Thoracic aorta endothelial cell (primary cell): ENCODE measurements around a stretch of chr13.

DNA sequence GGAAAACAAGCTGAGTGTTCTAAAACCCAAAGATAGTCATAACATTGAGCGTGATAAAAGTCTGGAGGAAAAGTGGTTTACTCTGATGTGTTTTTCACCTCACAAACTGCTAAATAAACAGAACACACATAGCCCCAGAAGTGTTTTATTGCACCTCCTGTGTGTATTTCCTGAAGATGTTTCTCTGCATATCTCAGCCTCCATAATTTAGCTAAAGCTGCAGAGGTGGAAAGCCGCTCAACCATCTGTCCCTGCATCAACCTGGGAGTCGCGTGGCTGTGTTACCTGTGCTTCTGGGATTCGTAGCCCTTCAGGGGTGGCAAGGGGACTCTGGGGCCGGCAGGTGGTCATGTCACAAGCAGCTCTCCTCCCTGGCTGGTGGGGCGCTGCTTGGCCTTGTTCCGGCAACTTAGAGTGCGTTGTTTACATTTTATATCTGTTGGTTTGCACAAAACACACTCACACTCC is 191.1 kb downstream of the USP12 start:
- CAGE, long polyA plus RNA = no peak

- CAGE, long polyA plus RNA = no peak
Measured at GRCh38 chr13:27044946-27045603, 126.5 kb downstream of the USP12 start.

DNA sequence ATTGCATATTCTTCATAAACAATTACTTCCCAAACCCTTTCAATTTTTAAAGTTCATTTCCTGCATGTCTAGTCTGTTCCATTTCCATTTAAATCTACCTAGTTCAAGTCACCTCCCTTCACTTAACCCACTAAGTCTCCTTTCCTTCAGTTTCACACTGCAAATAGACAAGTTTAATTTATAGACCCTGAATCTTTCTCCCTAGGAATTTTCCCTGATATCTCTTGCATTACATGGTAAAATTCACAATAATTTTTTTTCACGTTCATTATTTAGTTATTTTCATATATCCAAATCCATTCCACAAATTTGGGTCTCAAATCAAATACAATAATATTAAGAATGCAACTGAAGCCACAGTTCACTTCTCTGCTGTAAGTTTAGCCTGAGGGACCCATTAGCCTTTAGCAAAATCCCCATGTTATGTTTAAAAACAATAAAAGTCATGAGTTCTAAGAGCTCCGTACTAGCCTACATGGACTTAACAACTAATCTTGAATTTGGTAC is 72.1 kb downstream of the USP12 start:
- CAGE, long polyA plus RNA = no peak

DNA sequence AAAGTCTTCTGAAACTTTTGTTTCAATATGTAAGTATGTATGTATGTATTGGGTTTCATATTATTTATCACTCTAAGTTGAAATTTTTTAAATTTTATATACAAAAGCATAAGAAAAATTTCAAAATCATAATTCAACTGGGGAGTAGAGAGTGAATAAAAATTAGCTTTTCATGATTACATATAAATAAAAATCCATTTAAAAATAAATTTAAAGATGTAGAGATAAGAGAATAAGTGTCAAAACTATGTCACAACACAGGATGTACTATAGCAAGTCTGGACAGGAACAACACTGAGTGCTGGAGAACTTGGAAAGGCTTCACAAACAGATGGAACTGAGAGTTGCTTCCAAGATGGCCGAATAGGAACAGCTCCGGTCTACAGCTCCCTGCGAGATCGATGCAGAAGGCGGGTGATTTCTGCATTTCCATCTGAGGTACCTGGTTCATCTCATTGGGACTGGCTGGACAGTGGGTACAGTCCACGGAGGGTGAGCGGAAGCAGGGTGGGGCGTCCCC is 46.4 kb downstream of the USP12 start:
- CAGE, long polyA plus RNA = no peak

DNA sequence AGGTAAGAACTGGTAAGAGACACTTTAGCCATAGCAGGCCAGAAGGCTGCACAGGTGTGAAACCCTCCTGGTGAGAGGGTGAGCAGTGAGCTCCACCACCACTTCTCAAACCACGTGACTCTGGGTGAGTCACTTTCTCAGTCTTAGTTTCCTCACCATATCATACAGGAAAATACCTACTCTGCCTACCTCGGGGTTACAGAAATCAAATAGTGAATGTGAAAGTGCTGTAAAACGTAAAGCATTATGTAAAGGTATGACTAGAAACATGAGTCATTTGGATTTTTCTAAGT is 40.5 kb downstream of the USP12 start:
- CAGE, long polyA plus RNA = no peak

DNA sequence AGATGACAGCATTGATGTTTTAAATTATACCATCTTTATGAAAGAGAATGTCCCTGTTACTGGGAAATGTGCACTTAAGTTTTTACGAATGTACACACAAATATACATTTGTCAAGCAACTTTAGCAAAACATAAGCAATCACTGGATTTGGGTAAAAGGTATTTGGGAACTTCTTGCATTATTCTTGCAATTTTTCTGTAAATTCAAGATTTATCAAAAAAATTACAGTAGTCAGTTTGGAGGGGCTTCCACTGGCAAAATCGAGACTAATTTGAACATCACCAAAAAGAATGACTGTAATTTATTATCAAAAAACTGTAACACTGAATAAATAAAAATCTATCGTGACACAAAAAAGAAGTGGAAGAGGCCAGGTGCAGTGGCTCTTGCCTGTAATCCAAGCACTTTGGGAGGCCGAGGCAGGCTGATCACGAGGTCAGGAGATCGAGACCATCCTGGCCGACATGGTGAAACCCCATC is 29.1 kb downstream of the USP12 start:
- CAGE, long polyA plus RNA = no peak

GRCh38 chr13:27296453-27296892 is 25.8 kb downstream of the RASL11A start:
- CAGE, long polyA plus RNA = no peak

- CAGE, long polyA plus RNA = no peak
Measured at GRCh38 chr13:27396200-27396857, 28.1 kb upstream of the GTF3A start.

DNA sequence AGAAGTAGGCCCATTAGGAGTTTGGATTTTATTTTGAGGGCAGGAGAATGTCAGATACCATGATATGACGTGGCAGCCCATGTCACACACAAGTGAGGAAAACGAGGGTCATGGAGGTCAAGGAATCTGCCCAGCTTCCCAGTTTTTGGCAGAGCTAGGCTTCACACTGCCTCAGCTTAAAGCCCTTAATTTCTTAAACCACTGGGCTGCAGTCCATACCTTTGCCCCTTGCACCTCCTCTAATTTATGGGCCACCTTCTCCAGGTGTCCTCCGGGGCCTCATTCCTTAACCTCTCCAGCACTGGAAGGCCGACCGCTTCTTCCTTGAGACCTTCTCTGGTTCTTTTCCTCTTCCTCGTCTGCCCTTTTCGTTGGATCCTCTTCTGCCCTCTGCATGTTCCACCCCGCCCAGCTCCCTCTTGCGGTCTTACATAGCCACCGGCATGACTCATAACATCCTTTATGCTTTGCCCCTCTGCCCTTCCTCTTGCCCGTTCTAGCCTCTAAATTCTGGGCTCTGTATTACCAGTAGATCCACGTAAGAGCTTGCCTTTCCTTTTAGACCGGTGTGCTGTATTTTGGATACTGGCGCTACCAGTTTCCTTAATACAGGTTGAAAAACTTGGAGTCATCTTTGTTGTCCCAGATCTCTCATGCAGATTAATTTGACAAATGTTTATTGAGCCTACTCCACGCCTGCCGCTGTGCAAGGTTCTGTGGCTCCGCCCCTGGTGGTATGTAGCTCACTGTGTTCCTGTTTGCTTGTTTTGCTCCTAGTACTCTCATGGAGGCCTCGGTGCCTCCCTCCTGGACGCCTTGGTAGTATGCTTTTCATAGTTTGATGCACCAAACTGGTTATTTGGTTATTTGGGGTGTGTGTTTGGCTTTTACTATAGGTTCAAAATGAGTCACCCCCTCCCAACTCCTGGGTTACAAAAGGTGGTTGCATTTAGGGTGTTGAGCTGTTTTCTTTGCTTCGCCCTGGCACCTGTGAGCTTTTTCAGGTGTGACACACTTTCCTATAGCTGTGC is 1.5 kb downstream of the GTF3A start:
- CAGE, long polyA plus RNA = no peak

GRCh38 chr13:27432412-27433107 is 8.1 kb downstream of the GTF3A start:
- CAGE, long polyA plus RNA = no peak

- CAGE, long polyA plus RNA = no peak
Measured at GRCh38 chr13:27450786-27451730, 694 bp upstream of the MTIF3 start.

- CAGE, long polyA plus RNA = no peak
Measured at GRCh38 chr13:27581262-27581978, 38.9 kb downstream of the LNX2 start.

DNA sequence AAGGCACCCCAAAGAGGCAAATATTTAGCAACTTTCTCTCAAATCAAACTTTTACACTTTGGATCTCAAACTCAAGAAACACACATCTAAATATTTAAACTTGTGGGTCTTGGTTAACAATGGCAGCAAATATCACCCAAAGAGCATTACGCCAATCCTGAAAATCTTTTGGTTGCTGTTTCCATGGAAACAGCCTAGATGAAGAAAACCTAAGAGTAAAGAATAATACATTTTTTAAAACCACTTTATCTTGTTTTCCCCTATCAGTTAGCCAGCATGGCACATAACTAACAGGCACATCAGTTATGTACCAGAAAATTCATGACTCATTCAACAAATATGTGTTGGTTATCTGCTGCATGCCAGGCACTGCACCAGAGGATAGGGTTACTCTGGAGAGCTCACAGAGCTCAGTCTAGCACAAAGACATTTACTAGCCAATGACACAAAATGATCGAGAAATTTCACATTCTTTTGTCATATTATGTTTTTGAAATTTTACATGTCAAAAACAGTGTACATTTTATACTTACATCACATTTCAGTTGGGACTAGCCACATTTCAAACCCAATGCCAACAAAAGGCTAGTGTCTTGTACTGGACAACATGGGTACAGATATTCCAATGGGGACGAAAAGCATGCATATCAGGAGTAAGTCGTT is 20.4 kb downstream of the LNX2 start:
- CAGE, long polyA plus RNA = no peak

- CAGE, long polyA plus RNA = no peak
Measured at GRCh38 chr13:27613588-27614091, 6.7 kb downstream of the LNX2 start.

DNA sequence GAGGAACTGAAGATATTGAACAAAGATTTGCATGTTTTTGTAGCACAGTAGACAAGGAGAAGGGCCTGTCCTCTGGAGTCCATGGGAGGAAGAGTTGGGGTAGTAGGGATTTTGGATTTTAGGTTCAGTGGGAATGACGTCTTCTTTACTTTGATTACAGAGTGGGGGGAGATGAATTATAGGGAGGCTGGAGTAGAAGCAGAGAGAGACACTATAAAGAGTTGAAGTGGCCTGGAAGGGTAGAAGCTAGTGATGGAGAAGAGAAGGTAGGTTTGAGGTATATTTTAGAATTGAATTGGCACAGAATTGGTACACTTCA is 3.4 kb downstream of the POLR1D start:
- CAGE, long polyA plus RNA = no peak

GRCh38 chr13:27747527-27747726 is 44.9 kb upstream of the GSX1 start:
- CAGE, long polyA plus RNA = no peak

DNA sequence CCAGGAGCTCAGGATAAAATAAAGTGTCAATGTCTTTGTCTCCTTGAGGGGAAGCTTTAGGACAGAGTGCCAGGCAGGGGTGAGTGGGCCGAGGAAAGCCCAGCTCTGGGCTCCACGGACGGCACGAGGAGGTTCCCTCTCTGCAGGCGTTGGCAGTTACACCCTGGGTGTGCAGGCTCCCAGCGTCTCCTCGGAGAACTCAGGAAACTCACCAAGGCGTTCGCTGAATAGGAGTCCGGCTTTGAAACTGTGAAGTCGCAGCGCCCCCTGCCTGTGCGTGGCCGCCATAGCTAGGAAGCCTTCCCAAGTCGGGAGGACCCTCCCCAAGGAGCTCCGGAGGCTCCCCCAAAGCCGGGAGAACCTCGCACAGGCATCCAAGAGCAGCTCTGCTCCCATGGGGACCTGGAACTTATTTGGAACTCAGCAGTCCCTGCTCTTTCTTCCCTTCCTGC is 34.2 kb downstream of the GSX1 start:
- CAGE, long polyA plus RNA = no peak

GRCh38 chr13:27953836-27954951 is 14.9 kb downstream of the CDX2 start:
- CAGE, long polyA plus RNA = no peak

DNA sequence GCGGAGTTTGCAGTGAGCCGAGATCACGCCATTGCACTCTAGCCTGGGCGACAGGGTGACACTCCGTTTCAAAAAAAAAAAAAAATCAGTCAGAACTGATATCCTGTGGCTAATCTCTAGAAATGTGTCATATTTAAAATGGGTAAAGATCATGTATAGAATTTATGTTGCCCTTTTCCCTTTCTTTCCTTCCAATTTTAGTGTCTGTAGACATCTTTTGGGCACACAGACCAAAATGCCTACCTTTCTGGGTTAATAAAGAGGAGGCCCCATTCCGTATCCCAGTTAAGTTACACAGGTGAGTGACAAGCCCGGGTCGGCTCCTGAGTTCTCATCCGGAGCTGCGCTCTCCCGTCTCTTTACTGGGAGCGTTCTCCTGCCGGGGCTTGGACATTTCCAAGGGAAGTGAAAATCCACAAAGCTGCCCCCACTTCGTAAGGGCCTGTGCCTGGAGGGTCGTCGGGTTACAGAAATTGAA is 6.0 kb upstream of the CDX2 start:
- CAGE, long polyA plus RNA = no peak

DNA sequence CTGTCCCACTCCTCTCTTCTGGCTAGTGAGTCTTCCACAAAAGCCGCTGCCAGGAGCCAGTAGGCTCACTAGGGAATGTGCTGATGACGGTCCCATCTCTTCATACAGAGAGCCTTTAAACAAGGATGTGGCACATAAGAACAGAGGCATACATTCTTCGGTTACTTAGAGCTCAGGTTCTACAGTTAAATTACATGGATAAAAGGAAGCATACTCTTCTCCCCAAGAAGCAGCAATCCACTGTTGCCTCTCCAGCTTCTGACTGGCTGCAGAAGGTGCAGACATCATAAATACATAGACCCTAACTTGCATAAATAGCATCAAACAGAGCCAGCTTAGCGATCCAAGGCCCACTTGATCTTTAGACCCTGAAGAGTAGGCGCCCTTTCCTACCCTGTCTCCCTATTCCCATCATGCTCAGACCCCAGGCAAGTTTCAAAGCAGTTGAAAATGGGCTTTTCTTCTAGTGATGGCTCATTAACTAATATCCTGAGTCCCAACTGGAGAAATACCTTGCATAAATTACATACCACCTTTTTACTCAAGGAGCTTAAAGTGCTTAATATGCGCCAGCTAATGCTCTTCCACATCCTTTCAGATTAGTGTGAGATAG is 163.1 kb downstream of the PAN3 start:
- CAGE, long polyA plus RNA = no peak